ENCODE measurements around the genes BDKRB1, GSKIP and AK7.

DNA sequence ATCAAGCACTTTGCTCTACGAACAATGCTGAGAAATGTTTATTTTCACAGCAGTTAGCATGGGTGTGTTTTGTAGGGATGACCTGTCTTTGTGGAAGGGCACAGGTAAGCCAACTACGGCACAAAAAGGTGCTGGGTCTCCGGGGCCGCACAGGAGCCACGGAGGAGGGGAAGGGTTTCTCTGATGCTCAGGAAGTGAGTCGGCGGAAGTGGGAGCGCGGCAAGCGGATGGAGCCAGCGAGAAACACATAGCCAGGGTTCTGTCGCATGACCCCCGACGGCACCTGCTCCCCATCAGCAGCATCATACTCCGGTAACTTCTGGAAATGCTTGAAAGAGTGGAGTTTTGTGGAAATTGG, 65.5 kb upstream of the TCL1B start:
- PRO-cap: no peak

DNA sequence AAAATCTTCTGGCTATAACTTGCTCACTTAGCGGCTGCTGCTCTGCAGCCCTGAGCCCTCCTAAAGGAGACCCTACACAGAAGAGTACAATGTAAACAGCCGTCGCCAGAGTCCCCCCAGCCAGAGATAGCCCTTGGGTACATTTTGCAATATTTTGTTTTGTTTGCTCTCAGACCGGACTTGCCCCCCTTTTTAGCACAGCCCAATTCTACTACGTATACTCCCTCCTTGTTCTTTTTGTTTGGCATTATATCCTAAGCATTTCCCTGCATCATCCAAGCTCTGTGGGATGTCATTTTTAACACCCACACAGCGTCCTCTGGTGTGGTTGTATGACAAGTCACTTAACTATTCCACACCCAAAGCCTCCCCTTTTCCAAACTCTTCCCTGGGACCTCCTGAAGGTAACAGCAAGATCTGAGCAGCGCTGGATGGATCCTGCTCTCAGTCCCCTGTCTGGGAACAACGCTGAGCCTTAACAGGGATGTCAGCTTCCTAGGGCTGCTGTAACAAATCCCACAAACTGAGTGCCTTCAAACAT, 25.4 kb upstream of the TCL1B start:
- PRO-cap: no peak

DNA sequence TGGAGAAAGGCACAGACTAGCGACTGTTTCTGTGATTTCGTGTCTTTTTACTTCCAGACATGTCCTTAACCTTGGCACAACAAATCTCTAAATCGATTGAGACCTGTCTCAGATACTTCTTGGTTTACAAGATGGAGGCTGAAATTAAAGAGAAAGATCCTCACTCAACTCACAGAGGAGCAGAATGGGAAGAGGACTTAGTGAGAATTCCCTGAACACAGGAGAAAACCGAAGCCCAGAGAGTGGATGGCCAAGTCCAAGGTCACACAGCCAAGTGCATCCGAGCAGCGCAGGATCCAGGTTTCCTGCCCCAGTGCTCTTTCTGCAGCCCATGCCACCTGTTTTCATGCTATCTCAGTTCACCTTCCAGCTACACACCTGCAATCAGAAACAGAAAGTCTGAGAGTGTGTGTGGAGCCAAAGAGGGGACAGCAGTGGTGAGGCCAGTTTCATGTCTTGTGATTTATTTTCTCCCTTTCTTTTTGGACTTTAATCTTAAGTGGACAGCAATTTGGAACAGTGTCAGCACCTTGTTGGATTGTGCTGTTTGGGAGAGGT, 22.9 kb upstream of the TCL1B start:
- PRO-cap: no peak

- PRO-cap: no peak
Measured at GRCh38 chr14:96098095-96098412, 58.9 kb downstream of the C14orf132 start.

DNA sequence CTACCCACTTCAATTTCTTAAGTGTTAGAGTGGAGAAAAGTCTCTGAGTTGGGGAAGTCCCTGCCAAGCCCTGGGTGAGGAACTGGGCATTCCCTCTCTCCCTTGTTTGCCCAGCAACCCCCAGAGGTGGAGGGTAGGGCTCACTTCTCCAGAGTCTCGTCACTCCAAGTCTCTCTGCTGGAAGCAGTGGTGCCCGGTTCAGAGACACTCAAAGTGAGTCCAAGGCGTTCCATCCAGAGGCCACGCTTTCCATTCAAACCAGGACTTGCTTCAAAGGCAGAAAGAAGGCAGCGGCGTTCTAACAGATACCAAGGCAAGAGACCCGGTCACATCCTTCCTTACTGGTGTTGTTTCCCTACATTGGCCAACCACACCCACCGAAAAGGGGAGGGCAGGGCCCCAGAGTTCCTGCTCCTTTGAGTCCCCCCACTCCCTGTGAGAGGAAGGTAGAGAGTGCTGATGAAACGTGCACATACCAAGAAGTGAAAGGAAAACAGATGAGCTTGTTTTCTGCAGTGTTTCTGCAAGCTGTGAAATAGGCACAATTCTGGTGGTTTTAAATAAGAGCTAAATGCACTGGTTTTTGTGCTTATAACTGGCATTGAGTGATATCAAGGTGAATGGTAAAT, 6.0 kb upstream of the BDKRB2 start:
- PRO-cap: no peak

GRCh38 chr14:96222761-96223198, 18.1 kb downstream of the BDKRB2 start:
- PRO-cap: no peak

- PRO-cap: unidirectional peak, plus-strand start at chr14:96224968
Measured at GRCh38 chr14:96224645-96225318, 20.1 kb downstream of the BDKRB2 start.

GRCh38 chr14:96255863-96256480, at the start of gene BDKRB1:
Gene BDKRB1 (plus strand): TSS chr14:96256210.
- PRO-cap: no peak

GRCh38 chr14:96267243-96267846, 11.3 kb downstream of the BDKRB1 start:
- PRO-cap: no peak

- PRO-cap: no peak
Measured at GRCh38 chr14:96282189-96282814, 26.3 kb downstream of the BDKRB1 start.

DNA sequence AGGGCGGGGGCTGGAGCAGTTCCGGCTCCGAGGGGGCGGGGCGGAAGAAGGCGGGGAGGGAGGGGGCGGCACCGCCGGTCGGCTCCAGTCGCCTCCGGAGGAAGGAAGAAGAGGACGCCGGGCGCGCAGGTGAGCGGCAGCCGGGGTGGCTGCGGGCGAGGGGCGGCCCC, at the start of gene GSKIP:
GSKIP (plus strand) TSS at position 87 of the 170 bp plus-strand sequence.
- PRO-cap: bidirectional peak, plus-strand start at position 87 of the sequence, minus-strand start outside the sequence

DNA sequence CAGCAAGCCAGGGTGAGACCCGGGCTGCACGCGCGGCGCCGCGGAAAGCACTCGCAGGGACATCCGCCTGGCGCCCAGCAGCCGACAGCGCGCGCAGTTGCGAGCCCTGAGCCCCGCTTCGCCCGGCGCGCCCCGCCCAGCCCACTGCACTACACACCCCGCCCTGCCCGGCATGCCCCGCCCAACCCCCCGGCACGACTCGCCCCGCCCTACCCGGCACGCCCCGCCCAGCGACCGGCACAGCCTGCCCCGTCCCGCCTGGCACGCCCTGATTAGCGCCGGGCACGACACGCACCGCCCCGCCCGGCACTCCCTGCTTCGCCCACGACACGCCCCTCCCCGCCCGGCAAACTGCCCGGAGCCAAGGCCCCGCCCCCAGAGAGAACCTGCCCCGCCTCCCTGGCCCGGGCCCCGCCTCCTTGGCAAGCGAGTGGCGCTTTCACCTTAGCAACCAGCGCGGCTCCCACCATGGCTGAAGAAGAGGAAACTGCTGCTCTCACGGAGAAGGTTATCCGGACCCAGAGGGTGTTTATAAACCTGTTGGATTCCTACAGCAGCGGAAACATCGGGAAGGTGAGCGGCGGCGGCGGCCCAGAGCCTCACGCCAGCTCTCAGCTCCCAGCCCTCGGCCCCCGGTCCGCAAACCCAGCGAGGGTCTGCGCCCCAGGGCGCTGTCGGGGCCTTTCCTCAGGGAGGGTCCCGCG, at the start of gene AK7:
AK7 (plus strand) TSS at position 442 of the 704 bp plus-strand sequence.
- PRO-cap: unidirectional peak, minus-strand start at position 93 of the sequence; bidirectional peak, plus-strand start at position 469 of the sequence, minus-strand start at position 124 of the sequence; unidirectional peak, plus-strand start at position 559 of the sequence

DNA sequence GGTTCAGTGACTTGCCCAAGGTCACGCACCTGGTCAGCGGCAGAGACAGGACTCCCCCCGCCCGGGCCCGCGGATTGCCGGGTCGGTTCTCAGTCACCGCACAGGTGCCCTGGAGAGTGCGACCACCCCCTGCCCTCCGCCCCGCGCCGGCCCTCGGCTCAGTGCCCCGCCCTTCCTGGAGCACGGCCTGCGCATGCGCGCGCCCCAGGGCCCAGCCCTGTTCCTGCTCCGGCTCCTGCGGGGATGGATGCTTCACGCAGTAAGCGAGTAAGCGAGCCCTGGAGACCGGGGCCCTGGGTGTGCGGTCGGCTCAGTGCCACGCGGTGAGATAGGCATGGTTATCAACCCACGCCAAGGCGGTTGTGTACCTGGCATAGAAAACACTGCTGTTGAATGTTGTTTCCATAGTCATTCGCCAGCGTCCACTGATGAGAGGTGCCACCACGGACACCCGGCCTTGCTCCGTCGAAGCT, 90.4 kb downstream of the PAPOLA start:
- PRO-cap: no peak

DNA sequence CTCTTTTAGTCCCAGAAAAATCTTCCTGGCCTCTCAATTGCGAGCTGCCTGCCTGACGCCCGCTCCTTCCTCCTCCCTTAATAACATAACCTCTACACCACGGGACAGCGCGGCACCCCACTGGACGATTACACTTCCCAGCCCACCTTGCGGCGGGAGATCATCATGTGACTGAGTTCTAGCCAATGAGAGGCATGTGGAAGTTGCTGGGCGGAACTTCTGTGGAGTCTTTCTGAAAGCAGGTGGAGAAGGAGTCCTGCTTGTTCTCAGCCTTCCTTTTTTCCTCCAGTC, 133.7 kb upstream of the VRK1 start:
- PRO-cap: no peak

DNA sequence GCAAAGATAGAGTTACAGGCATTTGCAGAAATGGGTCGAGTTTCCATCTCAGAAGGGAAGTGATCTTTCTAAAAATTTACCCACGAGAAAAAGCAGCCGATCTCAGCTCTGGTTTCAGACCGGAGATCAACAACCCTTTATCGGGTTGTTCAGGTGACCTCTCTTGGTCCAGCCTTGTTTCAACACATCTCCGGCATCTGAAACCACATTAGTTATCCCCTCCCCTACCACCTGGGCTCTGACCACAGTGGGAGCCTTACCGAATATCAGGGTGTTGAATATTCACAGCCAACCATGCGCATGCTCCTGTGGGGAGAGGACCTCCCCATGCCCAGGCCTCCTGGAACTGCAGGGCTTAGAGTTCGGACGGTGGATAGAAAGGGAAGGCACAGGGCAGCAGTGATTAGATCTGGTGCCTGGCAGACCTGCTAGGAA, 905.9 kb downstream of the VRK1 start:
- PRO-cap: no peak

- PRO-cap: no peak
Measured at GRCh38 chr14:97707500-97708022, 910.4 kb downstream of the VRK1 start.

DNA sequence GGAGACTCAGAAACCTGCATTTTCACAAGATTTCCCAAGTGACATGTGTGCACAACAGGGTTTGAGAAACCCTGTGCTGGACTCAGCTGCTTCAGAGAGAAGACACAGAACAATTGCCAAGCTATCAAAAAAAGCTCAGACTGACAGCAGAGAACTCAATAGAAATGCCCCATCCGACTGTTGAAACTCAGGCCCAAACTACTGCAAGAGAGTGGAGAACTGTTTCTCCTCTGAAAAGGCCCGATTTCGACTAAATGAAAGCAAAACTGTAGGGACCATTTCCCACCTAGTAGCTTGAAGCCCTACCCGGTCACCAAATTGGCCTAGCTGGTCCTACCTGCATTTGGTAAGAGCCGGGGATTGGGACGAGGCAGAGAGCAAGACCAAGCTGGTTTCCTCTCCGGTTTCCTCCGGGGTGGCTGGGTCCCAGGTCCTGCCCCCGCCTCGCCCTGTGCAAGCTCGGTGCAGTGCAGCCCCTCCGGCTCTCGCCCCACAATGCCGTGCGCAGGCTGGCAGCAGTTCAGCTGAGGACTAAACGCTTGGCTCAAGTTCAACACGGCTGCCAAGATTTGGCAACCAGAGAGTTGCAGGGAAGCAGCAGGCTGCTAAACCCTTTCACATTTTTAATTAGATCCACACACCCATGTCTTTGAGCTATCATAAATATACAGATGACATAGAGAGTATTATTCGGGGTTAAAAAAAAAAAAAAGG, 1180.6 kb downstream of the VRK1 start:
- PRO-cap: bidirectional peak, plus-strand start at position 556 of the sequence, minus-strand start at position 451 of the sequence

DNA sequence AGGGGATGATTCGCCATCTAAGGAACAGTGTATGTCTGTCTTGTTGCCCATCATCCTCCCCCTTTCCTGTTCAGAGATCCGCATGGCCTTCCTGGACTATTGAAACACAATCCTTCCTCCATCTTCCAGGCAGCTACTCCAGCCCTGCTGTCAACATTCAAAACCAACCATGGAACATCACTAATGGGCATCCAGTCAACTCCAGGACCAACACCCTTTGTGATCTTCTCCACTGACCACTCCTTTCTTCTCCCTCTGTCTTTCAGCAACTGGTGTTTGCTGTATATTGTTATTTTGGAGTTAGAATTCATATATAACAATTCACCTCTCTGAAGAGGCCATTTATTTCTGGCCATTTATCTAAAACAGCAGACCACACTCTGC, 1188.2 kb downstream of the VRK1 start:
- PRO-cap: no peak

DNA sequence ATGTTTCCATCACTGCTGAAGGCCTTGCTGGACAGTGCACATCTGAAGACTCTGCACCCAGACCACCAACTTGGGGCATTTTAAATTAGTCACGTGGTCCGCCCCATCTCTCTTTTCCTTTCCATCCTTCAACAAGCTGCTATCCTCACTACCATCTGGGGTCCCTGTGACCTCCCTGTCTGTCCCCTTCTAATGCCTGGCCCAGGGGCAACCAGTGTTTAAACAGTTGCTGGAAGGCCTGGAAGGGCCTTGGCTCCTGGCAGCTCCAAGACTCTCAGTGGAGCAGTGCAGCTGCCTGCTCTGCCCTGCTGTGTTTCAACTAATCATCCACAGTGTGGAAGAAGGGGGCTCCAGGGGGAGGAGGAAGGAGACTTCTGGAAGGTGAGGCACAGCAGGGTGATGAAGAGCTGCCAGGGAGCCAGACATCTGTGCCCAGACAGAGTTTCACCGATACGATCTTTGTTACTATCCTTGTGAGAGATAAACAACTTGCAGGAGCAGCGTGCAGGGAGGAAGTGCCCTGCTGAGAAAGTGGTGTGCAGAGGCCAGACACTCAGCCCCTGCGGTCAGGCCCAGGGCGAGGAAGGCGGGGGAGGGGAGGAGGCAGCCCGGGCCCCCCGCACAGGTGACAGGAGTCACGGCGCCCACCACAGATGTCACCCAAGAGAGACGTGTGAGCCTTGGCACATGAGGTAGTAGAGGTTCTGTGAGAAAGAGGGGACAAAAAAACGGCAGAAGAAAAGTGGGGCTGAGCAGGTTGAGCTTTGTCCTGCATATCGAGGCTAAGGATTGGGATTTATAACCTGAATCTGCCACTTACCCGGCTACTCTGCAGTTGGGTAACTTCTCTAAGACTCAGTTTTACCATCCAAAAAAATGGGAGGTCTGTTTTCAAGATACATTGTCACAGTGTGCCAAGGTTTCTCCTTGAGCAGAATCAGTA, 1061.8 kb downstream of the BCL11B start:
- PRO-cap: no peak

DNA sequence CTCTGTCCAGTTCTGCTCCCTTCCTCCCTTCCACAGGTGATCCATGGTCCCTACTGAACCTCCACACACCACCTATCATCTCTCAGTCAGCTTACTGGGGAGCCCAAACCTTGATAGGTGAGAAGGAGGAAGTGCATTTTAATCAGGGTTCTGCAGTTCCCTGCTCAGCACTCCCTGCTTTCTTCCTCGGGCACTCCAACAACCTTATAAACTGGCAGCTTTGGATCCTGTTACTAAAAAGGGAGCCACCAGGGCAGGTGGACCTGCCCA, 664.6 kb downstream of the BCL11B start:
- PRO-cap: unidirectional peak, minus-strand start at position 112 of the sequence

Measured in duodenum (tissue), 1 donor.